ENCODE measurements around a stretch of chr3.

GRCh38 chr3:172089341-172090039 lies 50.1 kb downstream of the FNDC3B start:
- PRO-cap, result unidirectional peak, plus-strand start at chr3:172089484

- PRO-cap, result no peak
Observed at GRCh38 chr3:172143998-172144459, 104.7 kb downstream of the FNDC3B start.

DNA sequence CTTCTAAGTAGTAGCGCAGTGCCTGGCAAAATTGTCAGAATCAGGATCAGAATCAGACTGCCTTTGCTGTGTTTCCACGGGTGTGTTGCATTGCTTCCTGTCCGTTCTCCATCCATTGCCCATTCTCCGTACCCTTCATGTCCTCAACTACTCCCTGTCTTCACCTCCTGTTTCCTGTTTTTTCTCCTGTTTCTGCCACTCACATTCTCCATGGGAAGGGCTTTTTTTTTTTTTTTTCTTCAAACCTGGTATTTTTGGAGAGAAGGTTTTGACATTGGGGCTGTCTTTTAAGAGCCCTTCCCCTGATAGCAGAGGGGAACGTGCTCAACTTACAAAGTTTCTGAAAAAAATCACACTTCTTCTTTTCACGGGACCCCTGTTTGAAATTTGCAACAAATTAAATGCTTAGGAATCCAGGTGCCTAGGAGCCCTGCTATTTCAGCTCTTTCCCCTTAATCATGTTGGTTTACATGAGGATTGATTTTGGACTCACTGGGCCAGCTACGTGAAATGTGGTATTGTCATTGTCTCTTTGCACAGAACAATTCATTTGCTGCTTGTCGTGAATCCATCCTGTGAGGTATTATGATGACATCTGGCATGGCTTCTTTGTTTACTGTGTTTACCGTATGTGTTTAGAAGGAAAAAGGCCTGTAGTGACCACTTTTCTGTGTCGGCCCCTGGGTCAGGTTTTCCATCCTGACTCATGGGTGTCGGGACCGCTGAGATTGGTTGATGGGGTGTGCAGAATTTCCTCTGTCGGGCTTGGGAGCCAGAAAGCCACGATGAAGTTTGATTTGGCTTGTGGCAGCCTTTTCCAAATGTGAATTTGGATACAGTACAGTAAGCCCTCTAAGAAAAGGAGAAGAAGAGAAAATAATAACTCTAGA lies 113.2 kb downstream of the FNDC3B start:
- PRO-cap, result no peak

DNA sequence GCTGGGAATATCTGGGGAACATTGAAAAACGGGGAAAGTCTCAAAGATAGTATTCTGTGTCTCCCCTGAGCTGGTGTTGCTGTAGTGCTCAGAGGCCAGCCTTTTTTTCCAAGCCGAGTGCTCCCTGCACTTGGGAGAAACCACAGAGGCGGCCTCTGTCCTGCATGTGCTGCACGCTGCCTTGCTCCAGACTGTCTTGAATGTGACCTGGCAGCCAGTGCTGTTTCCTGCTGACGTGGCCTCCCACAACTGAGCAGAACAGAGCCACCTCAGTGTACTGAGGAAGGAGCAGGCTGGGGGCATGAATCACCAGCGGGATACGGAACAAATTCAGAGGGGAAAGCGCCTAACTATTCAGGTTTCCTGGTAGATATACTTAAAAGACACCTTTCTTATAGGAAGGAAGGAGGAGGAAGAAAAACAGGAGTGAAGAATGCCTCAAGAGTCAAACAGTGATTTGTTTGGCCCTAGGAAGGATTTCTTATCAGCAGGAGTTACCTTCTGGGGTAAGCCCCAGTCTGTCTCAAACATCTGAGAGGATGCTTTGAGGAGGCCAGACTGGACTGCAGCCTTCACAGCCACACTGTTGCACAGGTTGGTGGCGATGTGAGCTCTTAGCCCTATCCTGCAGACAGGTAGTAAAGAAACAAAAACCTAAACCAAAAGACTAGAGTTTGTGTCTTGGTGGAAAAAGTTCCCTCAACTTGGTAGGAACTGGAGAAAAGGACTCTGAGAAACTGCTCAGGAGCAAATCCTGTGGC lies 114.0 kb downstream of the FNDC3B start:
- PRO-cap, result bidirectional peak, plus-strand start at position 275 of the sequence, minus-strand start at position 171 of the sequence

- PRO-cap, result no peak
Observed at GRCh38 chr3:172155044-172155671, 115.8 kb downstream of the FNDC3B start.

DNA sequence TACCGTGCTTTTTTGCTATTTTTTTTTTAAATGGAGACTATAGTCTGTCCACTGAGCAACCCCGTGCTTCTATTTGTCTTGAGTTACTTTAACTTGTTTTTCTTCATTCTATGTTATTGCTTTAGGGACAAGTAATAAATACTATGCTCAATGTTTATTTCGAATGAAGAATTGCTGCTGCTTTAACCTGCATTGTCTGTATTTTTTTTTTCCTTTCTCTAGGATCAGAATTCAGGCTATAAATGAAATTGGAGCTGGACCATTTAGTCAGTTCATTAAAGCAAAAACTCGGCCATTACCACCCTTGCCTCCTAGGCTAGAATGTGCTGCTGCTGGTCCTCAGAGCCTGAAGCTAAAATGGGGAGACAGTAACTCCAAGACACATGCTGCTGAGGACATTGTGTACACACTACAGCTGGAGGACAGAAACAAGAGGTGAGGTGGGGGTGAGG lies 85.8 kb downstream of the GHSR start:
- PRO-cap, result no peak

DNA sequence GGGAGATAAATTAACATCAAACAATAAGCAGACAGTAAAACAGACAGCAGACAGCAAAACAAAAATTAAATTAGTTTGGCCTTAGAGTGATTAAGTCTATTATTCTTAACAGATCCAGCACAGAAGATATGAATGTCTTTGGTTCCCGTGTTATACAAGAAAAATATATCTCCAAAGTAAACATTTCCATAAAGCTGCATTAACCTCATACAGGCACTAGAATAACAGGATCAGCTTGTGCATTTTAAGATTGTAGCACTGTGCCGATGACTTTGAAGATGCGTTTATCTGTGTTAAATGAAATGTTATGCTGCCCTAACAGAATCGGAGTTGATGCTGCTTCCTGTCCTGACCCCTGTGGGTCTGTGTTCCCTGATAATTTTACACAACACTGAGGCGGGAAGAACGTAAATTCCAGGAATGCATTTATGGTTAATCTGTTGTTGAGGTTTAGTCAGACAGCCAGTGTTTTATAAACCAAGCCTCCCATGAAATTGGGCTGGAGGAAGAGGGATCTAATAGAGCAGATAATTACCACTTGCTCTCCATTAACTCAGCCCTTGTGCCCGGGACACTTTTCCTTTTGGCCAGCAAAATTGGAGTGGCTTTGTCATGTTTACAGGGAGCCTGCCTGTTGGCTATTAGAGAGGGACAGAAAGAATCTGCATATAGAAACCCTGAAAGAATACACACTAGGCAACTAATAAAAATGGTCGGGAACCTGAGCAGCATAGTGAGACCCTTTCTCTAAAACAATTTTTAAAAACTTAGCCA lies 80.7 kb downstream of the GHSR start:
- PRO-cap, result no peak

DNA sequence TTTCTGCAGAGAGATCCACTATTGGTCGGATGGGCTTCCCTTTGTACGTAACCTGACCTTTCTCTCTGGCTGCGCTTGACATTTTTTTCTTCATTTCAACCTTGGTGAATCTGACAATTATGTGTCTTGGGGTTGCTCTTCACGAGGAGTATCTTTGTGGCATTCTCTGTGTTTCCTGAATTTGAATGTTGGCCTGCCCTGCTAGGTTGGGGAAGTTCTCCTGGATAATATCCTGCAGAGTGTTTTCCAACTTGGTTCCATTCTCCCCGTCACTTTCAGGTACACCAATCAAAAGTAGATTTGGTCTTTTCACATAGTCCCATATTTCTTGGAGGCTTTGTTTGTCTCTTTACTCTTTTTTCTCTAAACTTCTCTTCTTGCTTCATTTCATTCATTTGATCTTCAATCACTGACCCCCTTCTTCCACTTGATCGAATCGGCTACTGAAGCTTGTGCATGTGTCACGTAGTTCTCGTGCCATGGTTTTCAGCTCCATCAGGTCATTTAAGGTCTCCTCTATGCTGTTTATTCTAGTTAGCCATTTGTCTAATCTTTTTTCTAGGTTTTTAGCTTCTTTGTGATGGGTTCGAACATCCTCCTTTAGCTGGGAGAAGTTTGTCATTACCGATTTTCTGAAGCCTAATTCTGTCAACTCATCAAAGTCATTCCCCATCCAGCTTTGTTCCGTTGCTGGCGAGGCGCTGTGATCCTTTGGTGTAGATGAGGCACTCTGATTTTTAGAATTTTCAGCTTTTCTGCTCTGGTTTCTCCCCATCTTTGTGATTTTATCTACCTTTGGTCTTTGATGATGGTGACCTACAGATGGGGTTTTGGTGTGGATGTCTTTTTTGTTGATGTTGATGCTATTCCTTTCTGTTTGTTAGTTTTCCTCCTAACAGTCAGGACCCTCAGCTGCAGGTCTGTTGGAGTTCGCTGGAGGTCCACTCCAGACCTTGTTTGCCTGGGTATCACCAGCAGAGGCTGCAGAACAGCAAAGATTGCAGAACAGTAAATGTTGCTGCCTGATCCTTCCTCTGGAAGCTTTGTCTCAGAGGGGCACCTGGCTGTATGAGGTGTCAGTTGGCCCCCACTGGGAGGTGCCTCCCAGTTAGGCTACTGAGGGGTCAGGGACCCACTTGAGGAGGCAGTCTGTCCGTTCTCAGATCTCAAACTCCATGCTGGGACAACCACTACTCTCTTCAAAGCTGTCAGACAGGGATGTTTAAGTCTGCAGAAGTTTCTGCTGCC lies 46.1 kb downstream of the NCEH1 start:
- PRO-cap, result no peak

- PRO-cap, result no peak
Observed at GRCh38 chr3:172666672-172667085, 44.2 kb downstream of the NCEH1 start.

DNA sequence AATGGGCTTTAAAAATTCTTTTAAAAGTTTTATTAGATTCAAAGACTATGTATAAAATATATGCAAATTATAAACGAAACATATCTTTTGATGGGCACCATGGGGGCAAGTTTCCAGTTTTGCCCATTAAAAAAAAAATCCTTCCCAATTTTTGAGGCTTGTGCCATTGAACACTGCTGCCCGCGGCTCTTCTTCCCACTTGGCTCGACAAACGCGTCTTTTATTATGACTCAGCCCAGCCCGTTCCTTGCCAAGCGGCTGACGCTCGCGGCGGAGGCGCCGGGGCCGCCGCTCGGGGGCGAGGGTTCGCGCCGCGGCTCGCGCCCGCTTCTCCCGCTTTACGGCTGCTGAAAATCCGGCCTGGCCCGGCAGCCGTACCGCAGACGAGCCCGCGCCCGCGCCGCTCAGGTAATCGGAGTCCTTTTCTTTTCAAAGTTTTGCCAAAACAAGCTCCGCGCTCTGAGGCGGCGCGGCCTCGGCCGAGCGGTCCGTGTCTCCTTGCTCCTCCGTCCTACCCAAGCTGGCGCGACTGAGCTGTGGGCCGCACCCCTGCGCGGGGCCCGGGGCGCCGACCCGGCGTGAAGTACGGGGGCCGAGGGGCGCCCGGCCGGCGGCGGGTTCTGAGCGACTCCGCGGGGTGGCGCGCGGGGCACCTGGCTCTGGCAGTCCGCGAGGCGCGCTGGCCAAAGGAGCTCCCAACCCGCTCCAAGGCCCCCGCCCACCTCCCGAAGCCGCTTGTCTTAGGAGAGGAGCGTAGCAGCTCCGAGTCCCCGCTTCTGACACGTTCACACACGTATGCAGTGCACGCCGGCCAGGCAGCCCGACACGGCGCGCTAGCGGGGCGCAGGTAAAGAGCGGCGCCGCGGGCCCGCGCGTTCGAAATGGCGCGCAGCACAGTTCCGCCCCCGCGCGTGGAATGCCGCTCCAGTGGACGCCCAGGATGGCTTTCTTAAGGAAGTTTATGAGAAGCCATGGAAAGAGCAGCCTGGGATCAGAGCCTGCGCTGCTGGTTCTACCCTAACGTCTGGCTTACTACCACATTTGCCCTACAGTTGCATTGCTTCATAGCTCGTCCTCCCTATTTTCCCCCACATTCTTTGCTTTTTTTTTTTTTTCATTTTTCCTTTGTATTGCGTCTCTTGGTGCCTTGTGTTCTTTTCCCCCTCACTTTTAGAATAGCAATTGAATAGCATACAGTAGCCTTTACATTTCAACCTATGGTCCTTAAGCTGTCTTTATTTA lies 418.1 kb upstream of the NAALADL2 start:
- PRO-cap, result bidirectional peak, plus-strand start at position 371 of the sequence, minus-strand start at position 194 of the sequence; unidirectional peak, minus-strand start at position 1,034 of the sequence

GRCh38 chr3:176326618-176327488 lies 870.4 kb downstream of the TBL1XR1 start:
- PRO-cap, result no peak

- PRO-cap, result no peak
Observed at GRCh38 chr3:177024003-177024444, 173.3 kb downstream of the TBL1XR1 start.

- PRO-cap, result no peak
Observed at GRCh38 chr3:177026230-177027011, 170.9 kb downstream of the TBL1XR1 start.

GRCh38 chr3:177041097-177041637 lies 156.1 kb downstream of the TBL1XR1 start:
- PRO-cap, result unidirectional peak, minus-strand start at chr3:177041394

- PRO-cap, result no peak
Observed at GRCh38 chr3:177057226-177058357, 139.7 kb downstream of the TBL1XR1 start.

DNA sequence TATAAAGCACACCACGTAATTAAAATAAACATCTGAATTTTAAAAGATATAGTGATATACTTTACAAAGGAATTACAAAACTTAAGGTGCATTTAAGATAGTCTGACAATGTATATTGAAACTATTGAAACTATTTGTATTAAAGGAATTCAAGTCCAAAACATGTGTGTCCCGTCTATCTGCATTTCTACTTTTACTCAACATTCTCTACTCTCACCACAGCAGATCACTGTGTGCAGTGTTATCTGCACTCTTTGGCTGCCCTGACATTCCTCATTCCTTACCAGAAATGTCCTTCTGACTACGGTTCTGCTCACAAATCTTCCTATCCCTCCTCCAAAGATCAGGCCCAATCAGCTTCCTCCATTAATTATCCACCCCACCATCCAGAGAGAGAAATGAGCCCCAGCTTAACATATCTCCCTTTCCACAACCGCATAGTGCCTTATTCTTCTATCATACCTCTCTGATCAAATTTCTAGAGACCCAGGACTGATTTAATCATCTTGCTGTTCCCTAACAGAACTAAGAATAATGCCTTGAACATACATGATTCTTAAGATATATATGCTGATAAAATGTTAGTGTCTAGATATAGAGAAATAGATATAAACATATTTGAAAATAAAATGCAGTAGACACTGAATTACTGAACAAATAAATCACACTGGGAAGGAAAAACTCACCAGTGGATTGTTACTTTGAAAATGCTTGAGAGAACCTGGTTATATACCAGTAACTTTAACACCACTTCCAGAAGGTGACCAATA lies 94.6 kb downstream of the TBL1XR1 start:
- PRO-cap, result no peak

DNA sequence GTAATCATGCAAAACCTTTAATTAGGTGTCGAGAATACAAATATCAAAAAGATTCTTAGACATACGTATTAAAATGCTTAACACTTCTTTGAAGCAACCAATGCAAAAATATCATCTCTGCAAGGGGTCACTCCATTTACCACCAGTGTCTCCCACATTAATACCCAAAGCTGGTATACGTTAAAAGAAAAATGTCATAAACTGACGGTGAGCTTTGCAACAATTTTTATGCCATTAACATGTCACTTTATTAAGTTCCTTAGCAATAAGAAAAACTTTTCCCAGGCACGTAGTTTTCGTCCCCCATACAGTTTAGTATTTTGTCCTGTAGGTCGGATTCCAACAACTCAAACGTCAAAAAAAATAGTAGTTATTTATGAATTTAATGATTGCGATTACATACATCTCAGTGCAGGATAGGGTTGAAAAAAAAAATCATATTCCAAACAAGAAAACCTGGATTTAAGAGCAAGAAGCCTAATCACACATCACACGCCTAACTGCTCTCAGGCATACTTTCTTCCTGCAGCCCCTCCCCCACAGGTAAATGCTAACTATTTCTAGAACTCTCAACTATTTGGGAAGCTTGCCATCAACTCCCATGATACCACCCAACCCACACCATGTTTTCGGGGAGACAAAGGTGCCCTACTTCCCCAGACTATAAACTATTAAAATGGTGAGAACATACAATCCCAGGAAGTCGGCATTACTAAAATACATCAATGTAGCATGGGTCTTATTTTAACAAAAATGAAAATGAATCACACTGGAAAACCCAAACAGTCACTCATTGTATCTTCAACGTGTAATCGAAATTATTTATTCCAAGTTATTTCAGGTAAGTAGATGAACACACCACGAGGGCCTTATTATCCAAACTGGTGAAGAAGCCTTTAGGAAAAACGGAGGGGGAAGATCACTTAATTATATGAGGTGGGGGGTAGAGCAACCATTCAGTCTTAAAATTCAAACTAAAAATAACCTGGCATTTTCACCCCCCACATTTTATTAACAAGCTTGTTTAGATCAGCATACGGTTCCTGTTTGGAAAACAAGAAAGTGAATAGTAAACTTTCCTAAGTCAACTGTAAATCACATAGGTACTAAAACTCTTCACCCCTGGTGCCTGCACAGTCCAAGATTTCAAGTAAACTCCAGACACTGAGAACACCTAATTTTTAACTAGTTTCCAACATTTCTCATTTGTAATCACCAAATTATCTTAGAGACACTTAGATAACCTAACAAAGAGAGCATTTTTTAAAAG lies 2.1 kb downstream of the TBL1XR1 start:
- PRO-cap, result no peak

GRCh38 chr3:177198059-177198330 lies 713 bp upstream of the TBL1XR1 start:
- PRO-cap, result no peak

DNA sequence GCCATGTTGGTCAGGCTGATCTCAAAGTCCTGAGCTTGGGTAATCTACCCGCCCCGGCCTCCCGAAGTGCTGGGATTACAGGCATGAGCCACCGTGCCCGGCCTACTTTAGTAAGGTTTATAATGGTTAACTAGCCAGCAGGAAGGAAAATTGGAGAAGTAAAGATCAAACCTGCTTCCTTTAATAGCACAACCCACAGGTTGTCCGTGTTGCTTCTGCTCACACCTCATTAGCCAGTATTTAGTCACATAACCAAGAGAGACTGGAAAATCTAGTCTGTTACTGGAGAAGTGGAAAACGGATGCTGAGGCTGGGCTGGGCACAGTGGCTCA lies 51.9 kb upstream of the TBL1XR1 start:
- PRO-cap, result no peak

- PRO-cap, result no peak
Observed at GRCh38 chr3:177465085-177465784, 268.0 kb upstream of the TBL1XR1 start.

Measured in bronchial lymph node (tissue), 1 donor.